ENCODE results near the genes SLAMF7 and F11R.

DNA sequence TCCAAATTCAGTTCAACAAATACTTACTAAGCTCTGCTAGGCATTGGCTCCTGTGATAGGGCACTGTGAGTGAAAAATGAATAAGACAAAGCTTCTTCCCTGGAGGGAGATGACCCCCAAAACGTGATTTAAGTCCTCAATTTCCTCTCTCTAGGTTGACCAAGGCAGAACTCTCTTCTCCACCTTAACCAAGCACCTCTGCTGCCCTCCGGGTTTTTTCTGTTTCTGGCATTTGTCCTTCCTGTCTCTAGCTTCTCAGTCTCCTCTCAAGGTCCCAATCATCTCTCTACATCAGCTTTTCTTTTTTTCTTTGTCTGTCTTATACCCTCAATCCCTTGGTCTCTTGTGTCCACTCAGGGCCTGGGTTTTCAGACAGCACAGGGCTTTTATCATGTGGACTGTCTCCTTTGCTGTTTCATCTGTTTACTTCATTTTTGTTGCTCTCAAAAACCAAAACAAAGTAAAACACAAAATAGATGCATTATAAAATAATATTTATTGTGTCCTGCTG, 17.6 kb upstream of the SLAMF6 start:
- PRO-cap, result no peak

GRCh38 chr1:160645769-160646772, 773 bp downstream of the SLAMF1 start:
- PRO-cap, result no peak

- PRO-cap, result no peak
Measured at GRCh38 chr1:160665677-160666290, 18.9 kb upstream of the SLAMF1 start.

GRCh38 chr1:160738919-160739660, at the start of gene SLAMF7:
SLAMF7 (plus strand) TSS chr1:160739247.
- PRO-cap, result no peak

GRCh38 chr1:160797924-160798403, 2.0 kb downstream of the LY9 start:
- PRO-cap, result no peak

DNA sequence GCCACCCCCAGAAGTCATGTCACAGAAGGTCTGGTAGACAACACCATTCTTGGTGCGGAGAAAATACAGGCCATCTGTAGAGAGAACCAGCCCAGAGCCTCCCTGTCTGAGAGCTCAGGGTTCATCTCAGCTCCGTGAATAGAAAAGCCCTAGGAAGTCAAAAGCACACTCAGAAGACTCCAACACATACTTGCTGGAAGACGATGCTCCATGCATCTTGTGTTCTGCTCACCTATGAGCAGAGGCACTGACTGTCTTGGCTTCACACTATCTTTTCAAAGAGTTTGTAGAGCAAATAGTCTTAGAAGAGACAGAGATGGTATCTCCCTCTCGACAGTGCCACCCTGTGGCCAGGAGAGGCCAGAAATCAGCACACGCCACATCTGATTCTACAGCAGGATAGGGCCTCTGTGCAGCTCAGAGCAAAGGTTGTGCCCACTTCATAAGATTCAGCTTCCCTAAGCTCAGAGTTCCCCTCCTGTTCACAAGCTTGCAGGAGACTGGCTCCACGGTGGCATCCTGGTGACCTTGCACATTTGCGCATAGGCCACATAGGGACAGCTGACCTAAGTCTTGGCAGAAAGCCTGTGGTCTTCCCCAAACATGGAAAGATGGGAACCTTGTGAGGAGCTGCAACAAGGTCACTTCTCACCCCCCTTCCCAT, 3.3 kb downstream of the ITLN2 start:
- PRO-cap, result no peak

DNA sequence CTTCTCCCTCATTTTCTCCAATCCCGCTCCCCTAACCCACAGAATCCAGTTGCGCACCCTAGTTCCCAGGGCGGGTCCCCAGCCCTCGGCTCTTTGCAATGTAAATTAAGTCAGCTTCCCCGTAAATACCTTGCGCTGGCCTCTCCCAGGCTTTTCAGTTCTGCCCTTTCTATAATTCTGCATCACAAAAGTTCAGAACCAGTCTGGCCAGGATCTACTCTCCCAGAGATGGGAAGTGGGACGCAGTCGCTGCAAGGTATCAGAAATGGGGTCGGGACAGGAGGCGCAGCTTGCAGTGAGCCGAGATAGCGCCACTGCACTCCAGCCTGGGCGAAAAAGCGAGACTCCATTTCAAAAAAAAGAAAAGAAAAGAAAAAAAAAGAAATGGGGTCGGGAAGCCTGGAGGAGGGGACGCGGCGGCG, 27.0 kb upstream of the ITLN2 start:
- PRO-cap, result no peak

GRCh38 chr1:161020412-161021419, at the start of gene F11R:
F11R (minus strand) TSS chr1:161021152.
- PRO-cap, result bidirectional peak, plus-strand start at chr1:161021510, minus-strand start at chr1:161021115

DNA sequence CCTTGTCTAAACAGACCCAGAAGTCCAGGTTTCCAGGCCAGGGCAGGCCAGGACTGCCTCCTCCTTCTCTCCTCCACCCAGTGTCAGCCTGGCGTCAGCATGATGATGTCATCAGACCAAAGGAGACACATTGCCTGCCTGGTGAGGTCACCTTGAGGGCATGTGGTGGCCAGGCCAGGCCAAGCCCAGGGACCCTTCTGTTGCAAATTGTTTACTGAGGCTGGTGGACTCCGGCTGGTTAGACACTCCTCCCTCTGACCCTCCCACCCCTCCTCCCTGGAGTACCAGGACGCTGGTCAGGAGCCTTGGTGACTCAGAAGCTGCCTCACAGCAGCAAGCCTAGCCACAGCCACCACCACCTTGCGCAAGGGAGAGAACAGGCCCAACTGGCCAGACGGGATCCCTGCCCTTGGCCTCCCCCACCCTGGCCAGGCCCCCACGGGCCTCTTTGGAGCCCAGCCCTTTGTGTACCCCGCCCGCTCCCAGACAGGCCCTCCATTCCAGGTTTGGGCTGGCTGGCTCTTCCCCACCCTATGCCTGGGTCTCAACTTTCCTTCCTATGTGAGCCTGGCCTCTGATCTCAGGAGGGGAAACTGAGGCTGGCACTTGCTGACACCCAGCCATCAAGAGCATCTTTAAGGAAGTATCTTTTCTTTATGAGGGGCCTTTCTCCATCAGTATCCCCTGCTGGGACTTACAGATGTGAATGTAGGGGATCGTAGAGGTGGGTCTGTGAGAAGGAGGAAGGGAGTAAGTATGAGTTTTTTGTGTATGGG, 5.8 kb downstream of the NECTIN4 start:
- PRO-cap, result bidirectional peak, plus-strand start at position 316 of the sequence, minus-strand start at position 199 of the sequence

- PRO-cap, result bidirectional peak, plus-strand start at chr1:161086820, minus-strand start at chr1:161086684
Measured at GRCh38 chr1:161086030-161086923, 3.1 kb downstream of the NECTIN4 start.

DNA sequence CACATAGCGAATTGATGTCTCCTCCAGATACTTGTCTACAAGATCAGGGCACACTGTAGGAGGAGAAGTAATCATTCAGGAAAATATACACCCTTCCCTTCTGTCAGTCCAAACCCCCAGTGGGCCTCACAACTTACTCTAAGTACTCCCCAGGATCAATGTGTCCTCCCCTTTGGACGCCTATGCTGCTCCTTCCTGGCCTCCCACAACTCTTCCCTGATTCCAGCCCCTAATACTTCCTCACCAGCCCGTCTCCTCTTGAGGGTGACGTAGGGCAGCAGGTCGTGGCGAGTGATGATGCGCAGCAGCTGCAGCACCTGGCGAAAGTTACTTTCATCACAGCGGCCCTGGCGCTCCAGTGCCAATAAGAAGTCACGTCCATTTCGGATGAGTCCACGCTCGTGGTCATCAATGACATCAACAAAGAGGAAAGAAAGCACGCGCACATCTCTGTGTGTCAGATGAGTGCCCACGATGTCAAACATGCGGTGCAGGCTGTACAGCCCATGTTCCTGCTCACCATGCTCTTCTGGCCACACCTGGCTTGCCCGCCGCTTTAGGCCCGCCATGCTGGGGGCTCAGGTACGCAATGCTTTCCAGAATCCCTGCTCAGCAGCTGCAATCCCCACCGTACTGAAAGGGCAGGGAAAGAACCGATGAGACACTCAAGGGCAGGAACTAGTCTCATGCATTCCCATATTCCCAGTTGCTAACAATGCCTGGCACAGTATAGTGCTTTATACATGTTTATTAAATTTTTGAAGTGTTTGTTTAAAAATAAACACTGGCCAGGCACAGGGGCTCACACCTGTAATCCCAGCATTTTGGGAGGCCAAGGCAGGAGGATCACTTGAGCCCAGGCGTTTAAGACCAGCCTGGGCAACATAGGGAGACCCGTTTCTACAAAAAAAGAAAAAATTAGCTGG, 6.3 kb downstream of the NIT1 start:
- PRO-cap, result no peak

DNA sequence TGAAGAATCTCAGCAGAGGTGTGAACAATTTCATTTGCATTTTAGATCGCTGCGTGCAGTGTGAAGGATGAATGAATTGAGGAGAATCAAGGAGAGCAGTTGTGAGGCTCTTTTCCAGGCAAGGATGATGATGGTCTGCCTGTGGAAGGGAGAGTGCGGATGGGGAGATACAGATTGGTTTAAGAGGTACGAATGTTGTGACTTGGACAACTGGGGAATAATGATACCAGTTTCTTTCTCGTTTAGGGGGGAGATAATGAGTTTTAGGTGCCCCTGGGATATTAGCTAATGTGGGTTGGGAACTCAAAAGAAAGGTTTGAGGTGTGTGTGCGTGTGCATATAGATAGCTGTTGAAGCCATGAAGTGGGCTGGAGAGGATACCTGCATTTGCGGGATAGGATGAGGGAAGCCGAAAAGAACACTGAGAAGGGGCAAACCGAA, 954 bp upstream of the DEDD start:
- PRO-cap, result no peak

DNA sequence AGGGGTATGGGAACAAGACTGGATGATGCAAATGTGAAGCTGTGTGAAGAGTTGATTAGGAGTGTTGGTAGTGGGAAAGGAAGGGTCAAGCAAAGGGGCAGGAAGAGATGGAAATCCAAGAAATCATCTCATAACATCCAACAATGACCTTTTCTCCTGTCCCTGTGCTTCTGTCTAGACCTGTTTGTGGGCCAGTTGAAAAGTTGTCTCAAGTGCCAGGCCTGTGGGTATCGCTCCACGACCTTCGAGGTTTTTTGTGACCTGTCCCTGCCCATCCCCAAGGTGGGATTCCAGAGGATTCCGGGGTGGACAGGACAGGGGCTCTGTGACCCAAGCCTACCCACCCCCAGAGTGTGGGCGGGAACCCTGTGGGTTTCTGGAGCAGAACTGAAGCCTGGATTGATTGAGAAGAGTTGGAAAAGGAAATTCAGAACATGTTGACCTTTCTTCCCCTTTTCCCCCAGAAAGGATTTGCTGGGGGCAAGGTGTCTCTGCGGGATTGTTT, 2.5 kb upstream of the PPOX start:
- PRO-cap, result no peak

GRCh38 chr1:161182251-161182816, 5.0 kb upstream of the B4GALT3 start:
- PRO-cap, result no peak

DNA sequence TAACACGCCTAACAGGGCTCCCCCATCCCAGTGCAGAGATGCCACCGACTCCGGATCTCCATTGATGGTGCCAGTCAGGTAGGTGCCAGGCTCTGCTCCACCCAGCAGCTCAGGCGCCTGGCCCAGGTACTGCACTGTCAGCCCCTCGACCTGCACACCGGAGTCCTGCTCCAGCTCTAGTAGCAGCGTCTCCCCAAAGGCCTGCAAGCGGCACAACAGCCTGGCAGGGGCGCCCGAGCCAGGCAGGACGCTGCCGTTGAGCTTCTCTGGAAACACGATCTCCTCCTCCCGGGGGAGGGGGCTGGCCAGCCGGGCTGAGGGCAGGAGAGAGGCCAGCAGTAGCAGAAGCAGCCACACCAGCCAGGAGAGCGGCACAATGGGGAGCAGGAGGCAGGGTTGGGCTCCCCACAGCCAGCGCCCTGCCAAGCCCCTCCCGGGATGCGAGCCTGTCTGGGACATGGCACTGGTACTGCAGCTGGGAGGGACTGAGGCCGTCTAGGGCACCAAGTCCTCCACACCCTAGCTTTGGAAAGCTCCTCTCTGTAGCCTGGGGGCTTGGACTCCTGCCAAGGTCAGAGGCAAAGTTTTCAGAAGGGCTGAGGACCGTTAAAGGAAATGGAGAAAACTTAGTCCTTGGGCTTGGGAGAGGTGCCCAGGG, 556 bp downstream of the ADAMTS4 start:
- PRO-cap, result no peak

- PRO-cap, result no peak
Measured at GRCh38 chr1:161199960-161201036, 1.4 kb upstream of the ADAMTS4 start.

- PRO-cap, result no peak
Measured at GRCh38 chr1:161219017-161219634, 4.0 kb downstream of the FCER1G start.

DNA sequence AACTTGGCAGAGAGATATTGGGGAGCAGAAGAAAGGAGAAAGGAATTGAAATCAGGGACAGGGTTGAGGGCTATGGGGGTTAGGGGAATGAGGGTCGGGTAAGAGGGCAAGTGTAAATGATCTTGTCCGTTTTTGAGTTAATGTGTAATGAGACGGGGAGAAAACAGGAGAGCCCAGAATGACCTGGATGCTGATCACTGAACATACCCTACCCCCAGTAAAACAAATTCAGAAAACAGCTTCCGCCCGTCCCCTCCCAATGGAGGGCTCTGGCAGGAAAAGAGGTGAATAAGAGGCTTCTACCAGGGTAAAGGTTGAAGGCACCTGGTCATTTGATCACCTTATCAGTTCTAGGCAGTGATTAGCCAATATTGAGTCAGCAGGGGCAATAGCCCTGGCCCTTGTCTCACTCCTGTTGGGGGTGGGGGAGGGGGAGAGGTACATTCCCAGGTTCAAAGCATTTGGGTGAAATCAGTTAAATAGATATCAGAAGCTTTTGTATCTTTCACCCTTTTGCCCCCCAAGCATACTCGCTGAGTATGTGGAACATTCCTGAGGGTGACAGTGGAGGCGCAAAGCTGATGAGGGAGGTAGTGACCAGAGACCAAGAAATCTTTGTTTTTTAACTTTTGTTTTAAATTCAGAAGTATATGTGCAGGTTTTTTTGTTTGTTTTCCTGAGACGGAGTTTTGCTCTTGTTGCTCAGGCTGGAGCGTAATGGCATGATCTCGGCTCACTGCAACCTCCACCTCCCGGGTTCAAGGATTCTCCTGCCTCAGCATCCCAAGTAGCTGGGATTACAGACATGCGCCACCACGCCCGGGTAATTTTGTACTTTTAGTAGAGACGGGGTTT, 847 bp upstream of the APOA2 start:
- PRO-cap, result no peak

DNA sequence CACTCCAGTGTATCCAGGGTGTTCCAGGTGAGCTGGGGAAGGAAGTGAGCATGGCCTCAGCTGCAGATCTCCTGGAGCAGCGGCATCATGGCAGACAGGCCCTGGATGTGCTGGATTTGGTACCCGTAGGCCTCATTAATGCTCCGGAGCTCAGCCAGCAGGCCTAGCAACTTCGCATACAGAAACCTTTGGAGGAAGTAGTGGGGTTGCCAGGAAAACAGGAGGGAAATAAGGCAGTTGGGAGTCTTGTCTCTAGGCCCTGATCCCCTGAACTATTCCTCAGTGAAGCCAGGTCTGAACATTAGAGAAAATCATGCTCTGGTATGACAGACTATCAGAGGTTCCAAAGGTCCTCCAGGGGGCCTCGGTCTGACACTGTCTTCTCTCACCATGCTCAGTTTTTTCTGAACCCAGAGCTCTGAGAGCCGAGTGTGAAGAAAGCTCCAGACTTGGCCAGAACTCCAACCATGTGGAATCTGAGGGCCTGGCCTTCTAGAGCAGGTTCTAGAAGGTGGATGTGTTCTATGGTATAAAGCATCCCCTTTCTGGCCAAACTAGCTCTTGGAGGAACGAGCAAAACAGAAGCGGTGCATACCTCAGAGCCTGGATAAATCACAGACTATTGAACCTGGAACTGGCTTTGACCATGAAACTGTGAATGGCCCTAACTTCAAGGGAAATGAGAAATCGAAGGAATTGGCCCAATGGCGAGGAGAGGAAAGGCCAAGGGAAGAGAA, 4.0 kb downstream of the TOMM40L start:
- PRO-cap, result no peak

GRCh38 chr1:161261023-161261272, 2.4 kb downstream of the PCP4L1 start:
- PRO-cap, result no peak